Cardiac atrium fibroblast (primary cell): Measurements from ENCODE around the genes TCF25, TUBB3 and DBNDD1.

GRCh38 chr16:89807978-89808900 is 8.2 kb downstream of the FANCA start:
- RAMPAGE, long total RNA, result no peak

DNA sequence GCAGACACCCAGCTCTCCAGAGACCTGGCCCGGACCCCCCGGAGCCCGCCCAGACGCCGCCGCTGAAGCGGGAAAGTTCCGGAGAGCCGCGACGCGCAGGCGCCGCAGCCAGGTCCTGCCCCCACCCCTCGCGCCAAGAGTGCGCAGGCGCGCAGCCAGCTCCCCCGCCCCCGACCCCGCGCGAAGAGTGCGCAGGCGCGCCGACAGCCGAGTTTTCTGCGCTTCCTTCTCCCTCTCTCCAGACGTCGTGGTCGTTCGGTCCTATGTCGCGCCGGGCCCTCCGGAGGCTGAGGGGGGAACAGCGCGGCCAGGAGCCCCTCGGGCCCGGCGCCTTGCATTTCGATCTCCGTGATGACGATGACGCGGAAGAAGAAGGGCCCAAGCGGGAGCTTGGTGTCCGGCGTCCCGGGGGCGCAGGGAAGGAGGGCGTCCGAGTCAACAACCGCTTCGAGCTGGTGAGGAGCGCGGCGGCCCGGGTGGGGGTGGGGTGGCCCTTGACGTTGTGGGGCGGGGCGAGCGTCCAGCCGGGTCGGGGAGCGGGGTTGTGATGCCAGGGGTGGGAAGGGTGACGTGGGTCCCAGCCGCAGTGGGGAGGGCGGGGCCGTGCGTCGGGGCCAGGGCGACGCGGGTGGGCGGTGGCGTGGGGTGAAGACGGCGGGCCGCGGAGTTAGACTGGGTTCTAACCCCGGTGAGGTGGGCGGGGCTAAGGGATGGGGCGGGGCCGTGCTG is at the start of gene TCF25:
Gene TCF25, plus strand, starts transcription at position 188 of the 729 bp plus-strand sequence.
- RAMPAGE, long total RNA, result start-site peak on the plus strand centred at position 215 of the sequence, 61 bp wide, 1,766 and 91 reads in 2 replicates

DNA sequence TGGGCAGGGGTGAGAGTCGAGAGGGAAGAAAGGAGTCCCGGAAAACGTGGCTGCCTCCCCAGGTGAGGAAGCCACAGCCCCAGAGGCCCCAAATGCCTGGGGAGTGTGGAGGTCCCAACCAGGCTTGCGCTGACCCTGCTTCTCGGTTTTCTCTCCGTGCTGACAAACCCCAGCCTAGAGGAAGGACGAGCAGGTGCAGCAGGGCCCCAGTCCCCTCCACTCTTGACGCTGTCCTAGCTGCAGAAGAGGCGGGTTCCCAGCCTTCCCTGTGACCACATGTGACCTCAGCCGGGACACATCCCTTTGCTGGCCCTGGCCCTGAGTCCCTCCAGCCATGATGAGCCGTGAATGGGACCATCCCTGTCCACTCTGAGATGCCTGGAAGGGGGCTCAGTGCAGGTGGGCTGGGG is 2.1 kb upstream of the TUBB3 start:
- RAMPAGE, long total RNA, result no peak

DNA sequence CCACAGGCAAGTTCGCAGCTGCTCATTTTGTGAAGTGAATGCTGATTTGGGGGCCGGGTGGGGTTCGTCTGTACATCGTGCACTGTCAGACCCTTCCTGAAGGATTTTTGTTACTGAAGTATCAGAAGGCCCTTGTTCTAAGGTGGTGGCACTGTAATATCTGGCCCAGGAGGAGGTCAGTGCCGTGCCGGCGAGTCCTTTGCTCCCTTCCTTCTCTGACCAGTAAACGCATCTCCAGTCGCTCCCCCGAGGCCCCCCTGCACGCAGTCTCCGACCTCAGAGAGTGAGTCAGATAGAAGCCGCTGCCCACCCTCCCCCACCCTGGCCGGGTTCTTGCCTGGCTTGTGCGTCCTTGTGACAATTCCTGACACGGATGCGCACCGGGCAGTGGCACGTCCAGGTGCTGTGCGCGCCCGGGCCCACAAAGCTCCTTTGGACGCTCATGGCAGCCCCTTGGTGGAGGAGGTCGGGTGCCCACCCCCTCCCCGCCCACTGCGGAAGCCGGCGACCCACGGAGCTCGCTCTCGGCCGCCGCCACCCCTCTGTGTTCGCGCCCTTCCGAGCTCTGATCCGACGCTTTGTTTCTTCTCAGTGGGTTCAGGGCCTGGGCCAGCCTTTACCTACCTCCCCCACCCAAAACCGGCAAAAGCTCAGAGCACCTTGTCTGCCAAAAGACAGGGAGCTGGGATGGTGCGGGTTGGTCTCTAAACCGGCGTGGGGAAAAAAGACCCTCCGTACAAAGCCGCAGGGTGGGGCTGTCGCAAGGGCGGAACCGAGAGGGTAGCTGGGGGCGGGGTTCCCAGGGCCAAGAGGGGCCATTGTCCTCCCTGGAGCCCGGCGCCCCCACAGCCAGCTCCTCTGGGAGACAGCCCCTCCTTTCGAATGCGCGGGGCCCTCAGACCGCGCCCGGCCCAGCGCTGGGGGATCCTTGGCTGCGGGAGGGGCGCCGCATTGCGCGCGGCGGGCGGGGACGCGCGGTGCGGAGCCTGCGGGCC is 605 bp upstream of the TUBB3 start:
- RAMPAGE, long total RNA, result no peak

DNA sequence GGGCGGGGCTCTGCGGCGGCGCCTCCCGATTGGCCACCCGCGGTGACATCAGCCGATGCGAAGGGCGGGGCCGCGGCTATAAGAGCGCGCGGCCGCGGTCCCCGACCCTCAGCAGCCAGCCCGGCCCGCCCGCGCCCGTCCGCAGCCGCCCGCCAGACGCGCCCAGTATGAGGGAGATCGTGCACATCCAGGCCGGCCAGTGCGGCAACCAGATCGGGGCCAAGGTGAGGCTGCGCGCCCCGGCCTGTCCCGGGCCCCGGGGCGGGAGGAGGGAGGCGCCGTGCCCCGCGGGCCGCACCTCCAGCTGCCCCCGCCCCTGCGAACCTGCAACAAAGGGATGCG is at the start of gene TUBB3:
Gene TUBB3, plus strand, starts transcription at position 108 of the 342 bp plus-strand sequence.
- RAMPAGE, long total RNA, result no peak

- RAMPAGE, long total RNA, result no peak
These were observed 12.4 kb downstream of the TUBB3 start for GRCh38 chr16:89935612-89935899.

- RAMPAGE, long total RNA, result no peak
These were observed 34.8 kb downstream of the DEF8 start for GRCh38 chr16:89983396-89983796.

GRCh38 chr16:90019291-90020173 is at the start of gene DBNDD1:
TSS of gene DBNDD1 (minus strand) at chr16:90019456.
- RAMPAGE, long total RNA, result no peak

DNA sequence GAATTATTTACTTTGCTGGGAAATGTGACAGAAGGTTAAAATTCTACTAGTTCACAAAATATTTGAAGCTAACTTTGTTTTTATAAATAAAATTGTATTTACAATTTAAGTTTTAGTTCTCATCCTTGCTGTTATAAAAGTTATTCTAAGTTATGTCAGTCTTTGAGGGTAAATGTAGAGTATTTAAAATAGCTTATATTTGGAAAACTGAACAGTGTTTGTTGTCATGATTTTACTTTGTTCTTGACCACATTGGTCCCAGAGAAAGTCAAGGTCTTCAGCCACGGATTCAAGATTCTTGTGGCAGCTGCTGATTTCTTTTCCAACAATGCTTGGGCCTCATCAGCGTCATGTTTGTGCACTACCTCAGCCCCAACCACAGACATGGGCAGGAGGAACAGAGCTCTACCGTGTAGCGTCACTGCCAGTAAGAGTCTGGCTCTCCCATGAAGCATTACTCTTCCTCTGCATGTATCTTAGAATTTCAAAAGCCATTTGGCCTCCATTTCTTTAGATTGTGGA is 23.0 kb upstream of the PRDM7 start:
- RAMPAGE, long total RNA, result no peak